Foreskin fibroblast (primary cell): ENCODE measurements around the genes ATP2A2, TCTN1 and PPP1CC.

DNA sequence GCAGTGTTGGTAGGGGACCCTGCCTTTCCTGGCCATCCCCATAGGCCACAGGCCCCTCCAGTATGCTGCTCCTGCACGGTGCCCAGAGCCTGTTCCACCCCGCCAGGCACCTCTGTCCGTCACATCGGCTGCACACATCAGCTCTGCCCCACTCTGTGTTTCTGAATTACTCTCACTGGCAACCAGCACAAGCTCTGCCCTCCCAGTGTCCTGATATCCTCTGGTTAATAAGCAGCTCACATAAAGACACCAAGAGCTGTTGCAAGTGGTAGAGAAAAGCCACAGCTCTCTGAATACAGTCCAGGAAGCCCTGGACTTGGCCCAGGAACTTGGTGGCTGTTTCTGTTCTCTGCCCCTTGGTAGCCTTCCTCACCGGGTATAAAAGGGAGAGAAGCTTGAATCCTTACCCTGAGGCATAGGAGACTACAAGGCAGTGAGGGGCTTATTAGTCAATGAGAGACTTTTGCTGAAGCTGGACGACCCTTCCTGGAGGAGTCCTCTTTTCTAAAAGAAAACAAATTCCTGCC, 31.2 kb upstream of the ATP2A2 start:
- RRBS, result no CpG with 5 or more reads among the region's 6 CpGs

- RRBS, result no CpG with 5 or more reads among the region's 3 CpGs
Measured at GRCh38 chr12:110250361-110250749, 30.7 kb upstream of the ATP2A2 start.

DNA sequence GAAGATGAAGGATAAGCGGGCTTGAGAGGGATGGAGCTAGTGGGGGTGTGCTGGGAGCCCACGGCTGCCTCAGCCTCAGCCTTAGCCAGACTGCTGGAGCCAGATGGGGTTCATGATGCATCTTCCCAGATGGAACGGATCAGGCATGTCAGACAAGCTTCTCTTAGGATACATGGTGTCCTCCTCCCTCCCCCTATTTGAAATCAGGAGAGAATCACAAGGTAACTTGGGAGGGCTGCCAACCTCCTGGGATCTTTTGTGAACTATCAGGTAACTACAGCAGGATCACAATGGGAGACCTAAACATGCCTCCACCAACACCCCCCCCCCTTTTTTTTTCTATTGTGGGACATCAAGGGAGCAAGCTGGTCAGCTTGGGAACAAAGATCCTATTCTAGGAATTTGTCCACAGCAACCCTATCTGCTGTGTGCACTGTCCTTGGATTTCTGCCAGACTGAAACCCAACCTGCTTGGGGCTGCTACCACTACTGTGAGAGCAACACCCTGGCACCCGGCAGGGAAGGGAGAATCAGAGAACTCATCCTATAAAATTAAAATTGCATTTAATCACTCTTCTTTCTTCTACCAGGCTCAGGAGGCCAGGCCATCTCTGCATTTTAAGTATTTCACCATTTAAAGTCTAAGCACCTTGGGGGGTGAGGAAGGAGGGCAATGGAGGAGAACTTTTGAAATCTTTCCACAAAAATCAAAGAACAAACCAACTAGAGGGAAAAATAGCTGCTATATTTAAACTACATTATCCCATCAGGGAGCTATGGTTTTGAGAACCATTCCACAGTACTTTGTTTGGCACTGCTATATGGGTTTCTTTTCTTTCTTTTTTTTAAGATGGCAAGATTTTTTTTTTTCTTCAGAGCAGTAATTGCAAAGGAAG, 10.5 kb upstream of the ATP2A2 start:
- RRBS, result no CpG with 5 or more reads among the region's 4 CpGs

DNA sequence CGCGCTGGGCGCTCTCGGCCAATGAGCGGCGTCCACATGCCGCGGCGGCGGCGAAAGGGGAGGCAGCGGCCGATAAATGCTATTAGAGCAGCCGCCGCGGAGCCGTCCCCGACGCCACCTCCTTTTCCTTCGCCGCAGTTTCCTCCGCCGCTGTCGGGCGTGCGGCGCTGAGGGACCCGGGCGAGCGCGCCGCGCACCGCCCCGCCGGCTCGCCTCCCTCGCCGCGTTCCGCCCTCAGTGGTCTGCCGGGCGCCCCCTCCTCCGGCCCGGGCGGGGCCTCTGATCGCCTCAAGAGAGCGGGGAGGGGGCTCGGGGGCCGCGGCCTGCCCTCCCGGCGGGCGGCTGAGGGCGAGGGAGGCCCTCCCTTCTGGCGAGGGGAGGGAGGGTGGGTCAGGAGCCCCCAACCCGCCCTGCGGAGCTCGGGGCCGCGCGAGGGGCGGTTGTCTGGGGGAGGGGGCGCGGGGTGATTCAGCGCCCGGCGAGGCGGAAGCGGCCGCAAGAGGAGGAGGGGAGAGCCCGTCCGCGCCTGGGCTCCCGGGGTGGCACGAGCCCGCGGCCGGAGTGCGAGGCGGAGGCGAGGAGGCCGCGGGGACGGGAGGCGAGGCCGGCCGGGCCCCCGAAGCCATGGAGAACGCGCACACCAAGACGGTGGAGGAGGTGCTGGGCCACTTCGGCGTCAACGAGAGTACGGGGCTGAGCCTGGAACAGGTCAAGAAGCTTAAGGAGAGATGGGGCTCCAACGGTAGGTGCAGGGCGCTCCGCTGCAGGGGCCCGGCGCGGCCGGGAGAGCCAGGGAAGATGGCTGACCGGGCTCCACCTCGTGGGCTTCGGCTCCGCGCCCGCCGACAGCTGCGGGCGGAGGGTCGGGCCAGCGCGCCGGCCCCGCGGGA, at the start of gene ATP2A2:
ATP2A2 (plus strand) TSS at position 82 of the 890 bp plus-strand sequence.
- RRBS, result 1% methylated on average over 43 of the region's 118 CpGs

DNA sequence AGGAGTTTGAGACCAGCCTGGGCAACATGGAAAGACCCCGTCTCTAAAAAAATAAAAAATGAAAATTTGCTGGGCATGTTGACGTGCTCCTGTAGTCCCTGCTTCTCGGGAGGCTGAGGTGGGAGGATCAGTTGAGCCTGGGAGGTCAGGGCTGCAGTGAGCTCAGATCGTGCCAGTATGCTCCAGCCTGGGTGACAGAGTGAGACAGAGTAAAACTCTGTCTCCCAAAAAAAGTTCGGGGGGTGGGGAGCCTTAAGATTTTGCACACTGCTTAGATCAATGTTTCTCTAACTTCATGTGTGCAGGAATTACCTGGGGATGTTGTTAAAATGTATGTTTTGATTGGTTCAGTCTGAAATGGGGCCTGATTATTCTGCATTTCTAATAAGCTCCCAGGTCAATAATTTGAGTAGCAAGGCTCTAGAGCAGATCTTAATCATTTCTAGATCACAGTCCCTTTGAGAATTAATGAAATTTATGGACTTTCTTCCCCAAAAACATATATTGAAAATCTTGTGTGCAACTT, 31.0 kb downstream of the ATP2A2 start:
- RRBS, result no CpG with 5 or more reads among the region's 5 CpGs

DNA sequence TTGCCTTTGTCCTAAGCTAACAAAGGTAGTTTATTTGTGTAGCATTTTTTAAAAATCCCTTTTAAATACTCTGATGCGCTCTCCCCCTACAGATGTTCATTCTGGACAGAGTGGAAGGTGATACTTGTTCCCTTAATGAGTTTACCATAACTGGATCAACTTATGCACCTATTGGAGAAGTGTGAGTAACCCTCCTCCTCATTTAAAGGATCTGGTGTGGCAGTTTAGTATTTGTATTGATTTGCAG, 51.4 kb downstream of the ATP2A2 start:
- RRBS, result no CpG with 5 or more reads among the region's 1 CpG

- RRBS, result no CpG with 5 or more reads among the region's 9 CpGs
Measured at GRCh38 chr12:110537483-110538330, 35.6 kb downstream of the RAD9B start.

GRCh38 chr12:110546594-110547008, 36.5 kb downstream of the PPTC7 start:
- RRBS, result no CpG with 5 or more reads among the region's 6 CpGs

DNA sequence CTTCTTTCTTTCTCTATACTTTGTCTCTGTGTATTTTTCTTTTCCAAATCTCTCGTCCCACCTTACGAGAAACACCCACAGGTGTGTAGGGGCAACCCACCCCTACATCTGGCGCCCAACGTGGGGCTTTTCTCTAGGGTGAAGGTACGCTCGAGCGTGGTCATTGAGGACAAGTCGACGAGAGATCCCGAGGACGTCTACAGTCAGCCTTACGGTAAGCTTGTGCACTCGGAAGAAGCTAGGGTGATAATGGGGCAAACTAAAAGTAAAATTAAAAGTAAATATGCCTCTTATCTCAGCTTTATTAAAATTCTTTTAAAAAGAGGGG, 12.3 kb downstream of the PPTC7 start:
- RRBS, result no CpG with 5 or more reads among the region's 13 CpGs

DNA sequence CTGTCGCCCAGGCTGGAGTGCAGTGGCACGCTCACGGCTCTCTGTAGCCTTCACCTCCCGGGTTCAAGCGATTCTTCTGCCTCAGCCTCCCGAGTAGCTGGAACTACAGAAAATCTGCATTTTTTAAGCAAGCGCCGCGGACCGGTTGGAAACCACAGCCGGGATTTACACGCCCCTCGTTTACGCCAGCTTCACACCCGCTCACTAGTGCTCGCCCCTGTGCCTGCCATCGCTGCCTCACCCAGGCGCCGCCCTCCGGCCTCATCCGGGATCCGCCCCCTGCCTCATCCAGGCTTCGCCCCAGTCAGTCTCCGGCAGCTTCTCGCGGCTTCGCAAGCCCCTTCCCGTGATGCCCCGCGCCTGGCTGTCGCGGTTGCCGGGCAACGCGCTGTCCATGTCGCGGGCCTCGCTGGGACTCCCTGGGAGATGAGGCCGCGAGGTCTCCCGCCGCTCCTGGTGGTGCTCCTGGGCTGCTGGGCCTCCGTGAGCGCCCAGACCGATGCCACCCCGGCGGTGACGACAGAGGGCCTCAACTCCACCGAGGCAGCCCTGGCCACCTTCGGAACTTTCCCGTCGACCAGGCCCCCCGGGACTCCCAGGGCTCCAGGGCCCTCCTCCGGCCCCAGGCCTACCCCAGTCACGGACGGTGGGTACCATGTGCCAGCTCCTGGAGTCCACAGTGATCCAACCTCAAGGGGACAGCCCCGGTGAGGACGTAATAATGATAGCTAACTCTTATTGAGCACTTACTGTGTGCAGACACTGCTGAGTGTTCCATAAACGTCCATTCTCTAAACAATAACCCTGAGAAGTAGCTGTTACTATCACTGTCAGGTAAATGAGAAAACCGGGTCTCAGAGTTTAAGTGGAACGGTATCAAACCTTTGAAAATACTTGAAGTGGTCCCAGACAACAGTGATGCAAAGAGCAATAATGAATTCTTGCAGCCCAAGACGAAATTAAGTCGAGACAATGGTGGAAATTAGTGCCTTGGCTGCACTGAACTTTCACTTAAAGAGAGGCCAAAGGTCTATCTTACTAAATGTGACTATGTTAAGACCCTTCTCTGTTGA, at the start of gene TCTN1:
TCTN1 (plus strand) TSS at position 373 of the 1,073 bp plus-strand sequence.
- RRBS, result 2% methylated on average over 37 of the region's 63 CpGs

- RRBS, result no CpG with 5 or more reads among the region's 7 CpGs
Measured at GRCh38 chr12:110627538-110628126, 13.7 kb downstream of the TCTN1 start.

DNA sequence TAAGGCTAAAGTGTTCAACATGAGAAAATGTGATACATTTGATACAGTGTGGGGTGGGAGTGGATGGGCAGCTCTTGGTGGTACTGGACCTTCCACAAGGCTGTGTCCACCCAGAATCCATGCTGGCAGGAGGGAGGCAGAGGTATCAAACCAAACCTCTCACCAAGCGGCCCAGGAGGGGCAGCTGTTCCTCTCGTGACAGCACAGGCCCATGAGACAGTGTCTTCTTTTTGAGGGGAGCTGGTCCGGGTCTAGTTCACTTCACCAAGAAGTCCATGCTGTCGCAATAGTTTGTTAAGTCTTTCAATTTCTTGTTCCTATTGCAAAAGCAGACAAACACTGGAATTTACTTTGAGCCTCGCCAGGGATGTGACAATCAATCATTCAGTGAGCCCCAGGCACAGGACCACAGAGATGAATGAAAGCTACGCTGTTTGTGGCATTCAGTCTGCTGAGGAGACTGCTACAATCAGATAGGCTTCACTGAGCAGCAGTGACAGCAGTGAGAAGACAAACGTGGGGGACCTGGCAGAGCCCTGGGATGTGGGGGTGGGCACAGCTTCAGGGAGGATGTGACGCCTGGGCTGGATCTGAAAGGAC, 35.3 kb downstream of the TCTN1 start:
- RRBS, result no CpG with 5 or more reads among the region's 8 CpGs

GRCh38 chr12:110687703-110688292, 1.1 kb downstream of the HVCN1 start:
- RRBS, result no CpG with 5 or more reads among the region's 9 CpGs

GRCh38 chr12:110732939-110733538, 9.7 kb downstream of the PPP1CC start:
- RRBS, result no CpG with 5 or more reads among the region's 7 CpGs

DNA sequence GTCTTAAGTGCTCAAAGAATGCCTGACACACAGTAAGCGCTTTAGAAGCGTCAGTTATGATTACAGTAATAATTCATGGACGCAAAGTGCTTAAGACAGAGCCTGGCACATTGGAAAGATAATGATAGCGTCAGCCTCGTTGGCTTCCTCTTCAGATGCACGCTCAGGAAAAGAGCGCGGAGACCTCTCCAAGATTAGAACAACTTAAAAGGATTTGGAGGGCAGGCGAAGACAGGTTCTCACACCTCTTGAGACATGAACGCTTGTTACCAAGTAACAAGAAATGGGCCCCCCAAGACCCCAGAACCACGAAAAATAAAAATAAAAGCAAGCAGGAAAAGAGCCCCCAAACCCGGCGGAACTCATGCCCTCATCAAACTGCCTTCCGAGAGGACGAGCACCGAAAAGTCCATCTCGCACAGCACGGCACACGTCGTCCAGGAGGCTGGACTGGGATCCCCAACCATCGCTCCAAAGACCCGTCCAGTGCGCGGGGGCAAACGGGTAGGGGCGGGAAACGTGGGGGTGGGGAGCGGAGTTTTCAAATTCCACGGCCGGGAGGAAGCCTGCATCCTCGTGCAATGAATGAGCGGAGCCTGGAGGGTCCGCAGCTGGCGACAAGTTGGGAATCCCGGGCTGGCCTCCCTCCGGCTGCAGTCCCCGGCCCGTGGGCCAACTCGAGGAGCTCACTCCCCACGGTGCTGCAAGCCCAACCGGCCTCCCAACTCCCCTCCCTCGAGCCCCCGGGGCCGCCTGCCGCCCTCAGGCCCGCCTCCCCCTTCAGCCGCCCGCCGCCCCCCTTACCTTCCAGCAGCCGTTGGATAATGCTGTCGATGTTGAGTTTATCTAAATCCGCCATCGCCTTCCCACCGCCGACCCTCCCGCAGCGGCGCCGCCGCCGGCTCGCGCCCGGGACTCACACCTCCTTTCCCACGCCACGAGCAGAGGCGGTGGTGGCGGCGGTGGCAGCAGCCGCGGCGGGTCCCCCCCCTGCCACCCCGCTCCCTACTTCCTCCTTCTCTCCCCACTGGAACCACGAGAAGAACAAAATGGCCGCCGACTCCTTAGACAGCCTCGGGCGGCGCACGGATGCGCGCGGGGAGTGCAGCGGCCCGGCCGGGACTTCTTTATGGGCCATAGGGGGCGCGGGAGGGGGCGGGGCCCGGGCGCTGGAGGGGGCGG, at the start of gene PPP1CC:
PPP1CC (minus strand) TSS at position 1,043 of the 1,182 bp plus-strand sequence.
- RRBS, result 7% methylated on average over 16 of the region's 92 CpGs

GRCh38 chr12:110853632-110854204, 6.9 kb downstream of the CCDC63 start:
- RRBS, result no CpG with 5 or more reads among the region's 5 CpGs

DNA sequence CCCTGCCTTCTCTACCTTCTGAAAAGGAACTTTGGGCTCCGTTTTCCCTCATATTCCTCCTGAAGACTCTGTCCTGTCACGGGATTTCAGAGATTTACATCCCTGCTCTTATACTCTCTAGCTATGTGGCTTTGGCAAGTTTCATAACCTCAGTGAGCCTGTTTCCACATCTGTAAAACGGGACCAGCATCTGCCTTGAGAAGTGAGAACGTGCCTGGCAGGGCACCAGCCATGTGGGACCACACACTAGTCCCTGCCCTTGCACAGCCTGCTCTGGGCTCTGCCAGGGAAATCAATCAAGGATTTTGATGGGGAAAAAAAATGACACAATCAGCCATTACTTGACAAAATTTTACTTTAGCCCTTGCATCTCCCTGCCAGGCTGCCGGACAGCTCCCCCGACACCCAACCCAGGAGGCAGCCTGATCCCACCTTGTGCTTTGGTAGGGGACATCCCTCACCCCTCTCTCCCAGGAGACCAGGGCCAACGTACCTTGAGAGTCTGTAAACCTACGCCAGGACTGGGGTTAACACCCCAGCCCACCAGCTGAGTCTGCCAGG, 8.5 kb downstream of the PHETA1 start:
- RRBS, result no CpG with 5 or more reads among the region's 8 CpGs

- RRBS, result no CpG with 5 or more reads among the region's 9 CpGs
Measured at GRCh38 chr12:111437649-111438346, 32.1 kb downstream of the SH2B3 start.

DNA sequence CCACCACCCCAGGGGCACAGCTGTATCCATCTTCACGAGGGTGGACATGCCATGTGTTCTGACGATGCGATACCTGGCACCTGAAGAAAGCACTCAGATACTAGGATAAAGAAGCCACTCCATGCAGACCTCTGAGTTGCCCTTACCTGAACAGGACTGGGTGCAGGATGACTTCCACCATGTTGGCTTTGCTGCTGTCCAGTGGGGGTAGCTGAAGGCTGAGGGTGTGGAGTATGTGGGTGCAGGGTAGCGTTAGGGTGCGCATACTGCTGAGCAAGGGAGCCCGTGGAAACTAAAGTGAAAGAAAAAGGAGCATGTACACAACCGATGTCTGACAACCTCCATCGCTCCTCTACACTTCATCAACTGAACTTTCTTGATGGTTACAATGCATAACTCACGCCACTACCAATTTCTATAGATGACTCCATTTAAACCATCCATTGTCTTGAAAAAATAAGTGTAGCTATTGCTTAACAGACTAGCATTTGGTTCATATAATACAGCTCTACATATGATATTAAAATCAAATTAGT, 51.4 kb downstream of the SH2B3 start:
- RRBS, result no CpG with 5 or more reads among the region's 9 CpGs

- RRBS, result no CpG with 5 or more reads among the region's 5 CpGs
Measured at GRCh38 chr12:111554071-111554681, 44.9 kb downstream of the ATXN2 start.